ENCODE measurements around a stretch of chr12.

GRCh38 chr12:11172036-11172704 lies 1.2 kb downstream of the SMIM10L1 start:
- RRBS: no CpG with 5 or more reads among the region's 10 CpGs

DNA sequence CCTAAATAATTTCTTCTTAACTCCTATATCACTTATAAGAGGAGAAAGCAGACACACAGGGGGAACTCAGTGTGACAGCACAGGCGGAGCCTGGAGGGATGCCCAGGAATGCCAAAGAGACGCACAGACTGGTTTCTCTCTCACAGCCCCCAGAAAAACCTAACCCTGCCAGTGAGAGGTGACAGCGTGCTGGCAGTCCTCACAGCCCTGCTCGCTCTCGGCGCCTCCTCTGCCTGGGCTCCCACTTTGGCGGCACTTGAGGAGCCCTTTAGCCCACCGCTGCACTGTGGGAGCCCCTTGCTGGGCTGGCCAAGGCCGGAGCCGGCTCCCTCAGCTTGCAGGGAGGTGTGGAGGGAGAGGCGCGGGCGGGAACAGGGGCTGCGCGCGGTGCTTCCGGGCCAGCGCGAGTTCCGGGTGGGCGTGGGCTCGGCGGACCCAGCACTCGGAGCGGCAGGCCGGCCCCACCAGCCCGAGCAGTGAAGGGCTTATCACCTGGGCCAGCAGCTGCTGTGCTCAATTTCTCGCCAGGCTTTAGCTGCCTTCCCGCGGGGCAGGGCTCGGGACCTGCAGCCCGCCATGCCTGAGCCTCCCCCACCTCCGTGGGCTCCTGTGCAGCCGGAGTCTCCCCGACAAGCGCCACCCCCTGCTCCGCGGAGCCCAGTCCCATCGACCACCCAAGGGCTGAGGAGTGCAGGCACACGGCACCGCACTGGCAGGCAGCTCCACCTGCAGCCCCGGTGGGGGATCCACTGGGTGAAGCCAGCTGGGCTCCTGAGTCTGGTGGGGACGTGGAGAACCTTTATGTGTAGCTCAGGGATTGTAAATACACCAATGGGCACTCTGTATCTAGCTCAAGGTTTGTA lies 102.3 kb upstream of the ETV6 start:
- RRBS: no CpG with 5 or more reads among the region's 43 CpGs

DNA sequence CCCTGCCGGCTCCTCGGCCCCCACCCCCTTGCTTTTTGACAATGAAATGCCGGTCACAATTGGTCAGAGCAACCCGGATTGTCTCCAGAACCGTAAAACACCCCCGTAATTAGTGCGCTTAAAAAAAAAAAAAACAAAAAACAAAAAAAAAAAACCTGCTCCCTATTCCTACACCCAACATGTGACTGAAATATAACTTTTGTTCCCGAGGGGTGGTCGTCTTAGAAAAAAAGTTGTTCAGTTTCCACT lies 812 bp downstream of the ETV6 start:
- RRBS: 9% methylated on average over 3 of the region's 9 CpGs

DNA sequence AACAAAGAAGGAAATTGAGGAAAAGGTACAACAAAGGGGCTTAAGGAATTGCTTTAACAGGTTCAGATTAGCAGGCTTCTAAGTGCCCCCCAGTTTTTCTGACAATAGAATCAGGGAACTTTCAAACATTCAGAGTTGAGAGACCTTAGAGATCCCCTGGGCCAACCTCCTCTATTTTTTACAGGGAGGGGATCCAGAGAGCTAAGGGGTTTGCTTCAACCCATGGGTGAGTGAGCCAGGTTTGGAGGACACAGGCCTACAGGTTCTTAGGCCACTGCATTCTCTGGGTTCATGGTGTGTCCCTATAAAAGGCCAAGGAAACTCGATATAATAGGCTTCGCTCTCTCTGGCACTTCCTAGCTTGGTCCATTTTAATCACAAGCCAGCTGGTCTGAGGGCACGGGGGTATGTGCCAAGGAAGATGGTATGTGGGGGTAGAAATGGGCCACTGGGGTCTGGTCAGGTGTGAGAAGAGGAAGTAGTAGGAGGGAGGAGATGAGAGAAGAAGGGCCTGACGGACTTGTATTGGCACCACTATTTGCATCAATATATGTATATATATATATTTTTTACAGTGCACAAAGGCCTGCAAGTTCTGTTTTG lies 4.8 kb downstream of the ETV6 start:
- RRBS: no CpG with 5 or more reads among the region's 4 CpGs

DNA sequence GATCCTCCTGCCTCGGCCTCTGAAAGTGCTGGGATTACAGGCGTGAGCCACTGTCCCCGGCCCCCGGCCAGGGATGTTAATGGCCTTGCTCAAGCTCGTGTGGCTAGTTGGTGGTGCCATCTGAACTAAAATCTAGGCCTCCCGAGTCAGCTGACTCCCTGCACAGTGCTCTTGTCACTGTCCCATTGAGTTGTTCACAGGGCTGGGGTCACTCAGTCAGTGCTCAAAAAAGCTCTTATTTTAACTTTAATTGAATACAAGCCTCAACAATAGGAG lies 8.9 kb downstream of the ETV6 start:
- RRBS: no CpG with 5 or more reads among the region's 6 CpGs

DNA sequence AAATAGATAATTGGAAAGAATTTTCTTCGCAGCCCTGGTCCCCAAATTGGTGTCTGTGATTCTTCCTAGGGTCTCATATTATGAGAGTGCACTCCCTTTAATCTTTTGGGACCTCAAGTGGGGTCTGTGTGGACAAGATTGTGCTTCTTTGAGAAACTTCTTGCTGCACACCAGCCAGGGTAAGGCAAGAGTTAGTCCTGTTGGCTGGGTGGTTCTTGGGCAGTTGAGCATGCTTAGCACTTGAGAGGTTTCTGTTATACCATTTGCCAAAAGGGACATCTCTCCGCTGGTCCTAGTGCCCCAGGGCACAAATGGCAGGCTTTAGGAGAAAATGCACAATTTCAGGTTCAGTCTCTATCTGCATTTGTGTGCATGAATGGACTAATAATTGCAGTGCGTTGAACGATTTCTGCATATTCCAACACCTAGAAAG lies 13.3 kb downstream of the ETV6 start:
- RRBS: no CpG with 5 or more reads among the region's 4 CpGs

- RRBS: no CpG with 5 or more reads among the region's 3 CpGs
These were observed 58.5 kb downstream of the ETV6 start for GRCh38 chr12:11707963-11708405.

DNA sequence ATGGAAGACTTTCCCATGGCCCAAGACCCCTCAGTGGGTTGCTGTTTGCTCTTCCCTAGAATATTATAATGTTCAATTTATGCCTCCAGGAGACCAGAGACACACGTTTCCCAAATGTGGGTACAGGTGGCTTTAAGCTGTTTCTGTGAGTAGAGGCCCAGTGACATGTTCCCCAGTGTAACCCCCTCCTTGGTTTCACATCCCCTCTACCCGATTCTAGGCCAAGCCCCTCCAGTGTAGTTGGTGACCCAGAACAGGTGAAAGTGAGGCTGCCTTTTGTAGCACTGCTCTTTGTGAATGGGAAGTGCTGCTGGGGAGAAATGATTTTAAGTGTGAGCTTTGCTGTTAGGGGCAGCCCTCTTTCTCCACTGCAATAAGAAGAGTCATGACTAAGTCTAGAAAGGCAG lies 81.3 kb downstream of the ETV6 start:
- RRBS: no CpG with 5 or more reads among the region's 2 CpGs

- RRBS: no CpG with 5 or more reads among the region's 6 CpGs
These were observed 87.4 kb downstream of the ETV6 start for GRCh38 chr12:11736699-11737425.

GRCh38 chr12:11782712-11783792 lies 133.6 kb downstream of the ETV6 start:
- RRBS: no CpG with 5 or more reads among the region's 6 CpGs

DNA sequence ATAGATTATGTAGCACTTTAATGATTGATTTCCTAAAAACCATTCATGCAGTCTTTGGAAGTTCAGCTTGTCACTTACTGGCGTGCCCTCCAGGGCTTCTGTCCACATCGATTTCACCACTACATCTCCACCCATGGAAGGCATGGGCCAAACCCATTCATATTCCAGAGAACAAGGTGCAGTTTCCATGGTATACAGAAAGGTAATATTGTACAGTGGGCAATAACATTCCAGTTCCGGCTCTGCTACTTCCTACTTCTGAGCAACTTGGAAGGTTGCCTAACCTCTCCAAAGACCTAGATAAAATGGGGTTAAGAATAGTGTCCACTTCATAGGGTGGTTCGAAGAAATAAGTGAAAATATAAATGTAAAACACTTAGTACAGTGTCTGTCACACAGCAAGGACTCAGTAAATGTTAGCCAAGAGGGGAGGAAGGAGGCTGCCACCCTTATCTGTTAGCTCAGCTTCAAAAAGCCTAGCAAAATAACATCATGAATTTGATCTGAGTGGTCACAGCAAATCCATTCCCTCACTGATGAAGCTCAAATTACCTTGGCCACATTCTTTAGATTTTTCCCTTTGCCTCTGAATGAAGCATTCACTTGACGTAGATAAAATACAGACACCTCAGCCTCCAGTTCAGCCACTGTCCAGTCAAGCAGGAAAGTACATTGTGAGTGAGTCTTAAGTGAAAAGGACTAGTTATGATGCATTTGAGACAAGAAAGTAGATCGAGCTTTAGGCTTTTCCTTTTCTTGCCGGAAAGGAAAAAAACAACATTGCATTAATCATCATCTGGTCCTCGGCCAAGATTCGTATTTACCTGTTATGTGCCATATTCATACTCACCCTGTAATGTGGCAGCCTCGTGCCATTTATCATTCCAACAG lies 146.3 kb downstream of the ETV6 start:
- RRBS: no CpG with 5 or more reads among the region's 10 CpGs

GRCh38 chr12:11855951-11856642 lies 206.6 kb downstream of the ETV6 start:
- RRBS: 86% methylated on average over 2 of the region's 7 CpGs

DNA sequence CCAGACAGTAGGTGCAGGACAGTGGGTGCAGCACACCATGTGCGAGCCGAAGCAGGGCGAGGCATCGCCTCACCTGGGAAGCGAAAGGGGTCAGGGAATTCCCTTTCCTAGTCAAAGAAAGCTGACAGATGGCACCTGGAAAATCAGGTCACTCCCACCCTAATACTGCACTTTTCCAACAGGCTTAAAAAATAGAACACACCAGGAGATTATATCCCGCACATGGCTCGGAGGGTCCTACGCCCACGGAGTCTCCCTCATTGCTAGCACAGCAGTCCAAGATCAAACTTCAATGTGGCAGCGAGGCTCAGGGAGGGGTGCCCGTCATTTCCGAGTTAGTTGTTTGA lies 161.5 kb upstream of the BCL2L14 start:
- RRBS: no CpG with 5 or more reads among the region's 12 CpGs

DNA sequence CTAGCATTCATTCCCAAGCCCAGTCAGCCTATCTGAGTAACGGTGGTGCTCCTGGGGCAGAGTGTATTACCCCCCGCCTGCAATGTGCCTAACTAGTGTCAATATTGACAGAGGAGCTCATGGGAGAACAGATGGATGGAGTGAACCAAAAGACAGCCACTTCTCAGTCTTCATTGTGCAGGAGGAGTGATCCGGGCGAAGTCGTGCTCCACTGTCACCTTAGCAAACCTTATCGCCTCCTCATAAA lies 126.8 kb upstream of the BCL2L14 start:
- RRBS: no CpG with 5 or more reads among the region's 6 CpGs

DNA sequence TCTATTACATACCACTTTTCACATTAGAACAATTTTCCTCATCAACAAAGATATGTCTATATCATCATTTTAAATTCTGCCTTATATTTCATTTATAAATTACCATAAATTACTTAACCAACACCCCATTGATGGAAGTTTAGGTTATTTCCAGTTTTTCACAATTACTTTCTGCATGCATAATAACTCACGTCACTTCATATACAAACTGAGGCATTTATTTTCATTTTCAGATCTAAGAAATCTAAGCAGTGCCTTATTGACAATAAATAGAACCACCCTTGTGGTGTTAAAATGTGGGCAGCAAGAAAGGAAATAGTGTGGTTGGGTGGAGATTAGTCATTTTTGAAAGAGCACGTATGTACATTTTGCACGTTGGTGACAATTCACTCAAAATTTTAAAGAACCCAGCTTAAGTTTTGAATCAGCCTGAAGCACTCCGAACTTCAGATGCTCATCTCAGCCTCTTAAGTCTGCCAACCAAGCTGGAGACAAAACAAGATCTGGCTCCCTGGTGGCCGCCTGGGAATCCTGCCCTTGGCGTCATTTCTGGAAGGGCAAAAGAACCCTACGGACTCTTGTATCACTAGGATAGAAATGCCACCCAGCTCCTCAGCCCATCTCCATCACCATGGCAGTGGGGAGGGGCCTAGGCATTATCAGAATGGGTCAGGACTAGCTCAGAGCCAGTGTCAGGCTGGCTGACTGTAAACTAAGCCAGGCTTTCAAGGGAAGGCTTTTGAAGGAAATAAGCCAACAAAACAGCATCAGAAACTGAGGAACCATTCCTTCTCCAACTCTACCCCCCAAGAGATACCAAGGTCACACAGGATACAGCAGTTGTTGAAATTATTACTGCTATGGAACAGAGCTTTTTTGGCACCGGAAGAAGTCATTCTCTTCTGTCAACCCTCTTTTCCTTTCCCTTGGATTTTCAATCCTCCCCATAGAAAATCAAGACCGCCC lies 89.4 kb upstream of the BCL2L14 start:
- RRBS: no CpG with 5 or more reads among the region's 9 CpGs

- RRBS: no CpG with 5 or more reads among the region's 8 CpGs
These were observed 63.0 kb upstream of the BCL2L14 start for GRCh38 chr12:12007807-12008128.

GRCh38 chr12:12032416-12033611 lies 37.9 kb upstream of the BCL2L14 start:
- RRBS: no CpG with 5 or more reads among the region's 32 CpGs

DNA sequence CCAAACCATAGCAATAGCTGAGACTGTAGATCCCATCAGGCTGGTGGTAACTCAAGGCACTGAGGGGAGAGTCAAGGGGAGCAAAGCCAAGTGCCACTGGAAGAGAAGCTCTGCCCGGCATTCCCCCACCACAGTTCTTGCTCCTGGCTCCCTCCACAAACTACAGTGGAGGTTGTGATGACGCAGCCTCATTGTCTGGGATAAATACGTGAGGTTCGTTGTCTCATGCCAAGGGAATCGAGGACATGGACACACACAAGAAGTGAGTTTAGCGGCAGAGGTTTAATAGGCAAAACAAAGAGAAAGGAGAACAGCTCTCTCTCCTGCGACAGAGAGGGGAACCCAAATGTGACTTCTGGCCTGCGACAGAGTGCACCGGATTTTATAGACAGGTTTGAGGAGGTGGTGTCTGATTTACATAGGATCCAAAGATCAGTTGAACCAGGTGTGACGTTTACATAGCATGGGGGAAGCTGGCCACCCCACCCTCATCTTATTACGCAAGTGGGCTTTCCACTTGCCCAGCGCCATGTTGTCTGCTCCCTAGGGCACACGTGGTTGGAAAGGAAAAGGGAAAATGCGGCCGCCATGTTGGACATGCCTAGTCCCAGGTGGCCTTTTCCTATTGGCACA lies 17.3 kb downstream of the BCL2L14 start:
- RRBS: no CpG with 5 or more reads among the region's 15 CpGs

GRCh38 chr12:12111384-12111846 lies 40.7 kb downstream of the BCL2L14 start:
- RRBS: no CpG with 5 or more reads among the region's 23 CpGs

GRCh38 chr12:12338332-12338933 lies 11.6 kb downstream of the MANSC1 start:
- RRBS: no CpG with 5 or more reads among the region's 7 CpGs